ENCODE results near the gene SPINK13.

- RRBS, result no CpG with 5 or more reads among the region's 9 CpGs
These were observed 44.5 kb upstream of the DPYSL3 start for GRCh38 chr5:147554089-147555048.

DNA sequence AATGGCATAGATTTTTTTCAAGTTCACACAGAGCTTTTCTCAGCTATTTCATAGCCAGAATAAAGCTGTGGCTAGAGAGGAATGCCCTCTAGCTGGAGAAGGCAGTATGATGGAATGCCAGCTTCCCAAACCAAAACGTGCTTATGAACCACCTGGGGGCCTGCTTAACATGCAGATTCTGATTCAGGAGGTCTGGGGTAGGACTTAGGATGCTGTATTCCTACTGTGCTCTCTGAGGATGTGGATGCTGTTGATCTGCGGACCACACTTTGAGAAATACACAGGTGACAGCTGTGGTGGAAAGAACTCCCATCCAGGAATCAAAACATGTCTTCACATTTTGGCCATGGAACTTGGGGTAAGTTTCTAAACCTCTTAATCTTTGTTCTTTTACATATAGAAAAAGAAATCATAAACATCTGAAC lies 49.9 kb upstream of the DPYSL3 start:
- RRBS, result no CpG with 5 or more reads among the region's 2 CpGs

DNA sequence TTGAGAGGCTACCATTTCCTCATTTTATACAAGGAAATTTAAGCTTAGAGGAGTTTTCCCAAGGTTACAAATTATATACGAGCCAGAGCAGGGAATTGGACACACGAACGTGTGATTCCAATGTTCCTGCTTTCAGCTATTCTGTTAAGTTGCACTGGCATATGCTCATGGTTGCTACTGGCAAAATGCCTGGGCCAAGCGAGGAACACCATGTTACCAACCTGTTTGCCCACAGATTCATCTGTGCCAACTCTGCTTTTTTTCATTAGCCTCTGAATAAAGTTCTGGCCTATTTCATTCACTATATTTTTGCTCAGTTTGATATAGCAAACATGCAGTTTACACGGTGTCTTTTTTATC lies 5.1 kb upstream of the C5orf46 start:
- RRBS, result no CpG with 5 or more reads among the region's 5 CpGs

DNA sequence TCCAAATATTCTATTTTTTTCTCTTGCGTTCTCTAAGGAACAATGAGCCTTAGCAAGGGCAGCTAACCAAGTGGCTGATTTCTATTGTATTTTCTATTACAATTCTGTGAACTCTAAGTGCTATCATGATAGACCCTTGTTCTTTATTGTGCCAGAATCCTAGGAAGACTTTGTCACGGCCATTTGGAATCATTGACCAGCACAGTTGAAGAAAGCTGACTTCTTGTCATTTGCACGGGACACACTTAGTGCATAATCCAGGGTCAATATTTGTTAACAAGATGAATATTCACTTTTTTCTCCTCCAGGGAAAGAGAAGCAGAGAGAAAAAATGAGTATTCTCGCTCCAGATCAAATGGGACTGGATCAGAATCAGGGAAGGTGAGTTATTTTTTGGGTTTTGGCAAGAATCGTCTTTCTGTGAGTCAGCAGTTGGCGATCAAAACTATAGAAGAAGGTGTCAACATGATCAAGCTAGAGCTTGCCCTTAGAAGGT lies 49.6 kb upstream of the SPINK14 start:
- RRBS, result no CpG with 5 or more reads among the region's 6 CpGs

DNA sequence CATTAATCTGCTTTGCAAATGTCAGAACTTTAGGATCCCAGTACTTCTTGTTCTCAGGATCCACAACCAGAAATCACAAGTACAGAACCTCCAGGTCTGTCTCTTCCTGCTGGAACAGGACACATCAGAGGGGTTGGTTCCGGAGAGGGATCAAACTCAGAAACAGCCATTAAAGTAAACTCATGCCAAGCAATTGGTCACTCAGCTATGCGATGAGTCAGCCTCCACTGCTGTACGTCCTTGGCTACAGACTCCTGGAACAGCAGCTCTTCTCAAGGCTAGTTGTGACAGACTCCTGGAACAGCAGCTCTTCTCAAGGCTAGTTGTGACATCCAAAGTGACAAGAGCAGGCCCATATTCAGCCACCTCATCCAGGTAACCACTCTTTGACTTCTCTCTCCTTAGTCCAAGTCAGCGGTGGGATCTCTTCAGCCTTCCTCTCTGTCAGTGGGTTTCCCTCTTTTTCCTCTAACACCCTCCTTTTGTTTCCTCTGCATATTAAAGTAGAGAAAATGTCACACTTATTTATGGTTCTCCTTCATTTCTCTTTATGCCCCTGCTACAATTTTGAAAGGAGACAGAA lies at the start of gene SPINK13:
SPINK13 (plus strand) TSS at position 281 of the 583 bp plus-strand sequence.
- RRBS, result no CpG with 5 or more reads among the region's 4 CpGs

- RRBS, result no CpG with 5 or more reads among the region's 3 CpGs
These were observed 1.7 kb downstream of the FBXO38 start for GRCh38 chr5:148385212-148386134.

- RRBS, result no CpG with 5 or more reads among the region's 4 CpGs
These were observed 70.7 kb downstream of the FBXO38 start for GRCh38 chr5:148454481-148454858.

DNA sequence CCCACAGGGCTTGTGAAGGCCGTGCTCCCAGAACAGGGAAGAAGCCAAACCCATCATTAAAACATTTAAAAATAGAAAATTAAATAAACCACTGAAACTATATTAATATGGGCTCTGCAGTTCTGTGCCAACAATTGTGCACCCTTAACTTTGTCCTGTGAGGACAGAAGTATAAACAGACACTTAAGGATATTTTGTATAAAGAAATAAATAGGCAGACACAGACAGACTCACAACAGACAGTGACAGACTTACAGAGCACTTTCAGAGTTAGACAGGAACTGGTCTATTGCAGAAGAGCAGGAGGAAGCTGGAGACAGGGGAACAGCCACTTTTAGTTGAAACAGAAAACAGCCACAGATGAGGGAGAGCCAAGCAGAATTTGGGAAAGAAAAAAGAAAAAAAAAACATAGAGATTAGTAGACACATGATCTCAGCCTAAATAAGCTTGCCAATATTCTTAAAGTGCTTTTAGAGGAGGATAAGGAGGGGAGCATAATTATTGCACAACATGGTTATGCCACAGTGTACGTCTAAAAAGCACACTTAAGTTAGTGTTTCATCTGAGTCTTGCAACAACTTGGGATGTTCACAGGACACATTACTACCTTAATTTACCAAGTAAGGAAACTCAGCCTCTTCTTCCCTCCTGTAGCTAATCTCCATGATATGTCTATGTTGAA lies 82.0 kb downstream of the FBXO38 start:
- RRBS, result no CpG with 5 or more reads among the region's 2 CpGs

GRCh38 chr5:148831316-148832165 lies 5.1 kb downstream of the ADRB2 start:
- RRBS, result no CpG with 5 or more reads among the region's 6 CpGs

GRCh38 chr5:148848202-148848998 lies 22.0 kb downstream of the ADRB2 start:
- RRBS, result no CpG with 5 or more reads among the region's 5 CpGs

- RRBS, result no CpG with 5 or more reads among the region's 2 CpGs
These were observed 94.5 kb downstream of the ADRB2 start for GRCh38 chr5:148920887-148921273.

DNA sequence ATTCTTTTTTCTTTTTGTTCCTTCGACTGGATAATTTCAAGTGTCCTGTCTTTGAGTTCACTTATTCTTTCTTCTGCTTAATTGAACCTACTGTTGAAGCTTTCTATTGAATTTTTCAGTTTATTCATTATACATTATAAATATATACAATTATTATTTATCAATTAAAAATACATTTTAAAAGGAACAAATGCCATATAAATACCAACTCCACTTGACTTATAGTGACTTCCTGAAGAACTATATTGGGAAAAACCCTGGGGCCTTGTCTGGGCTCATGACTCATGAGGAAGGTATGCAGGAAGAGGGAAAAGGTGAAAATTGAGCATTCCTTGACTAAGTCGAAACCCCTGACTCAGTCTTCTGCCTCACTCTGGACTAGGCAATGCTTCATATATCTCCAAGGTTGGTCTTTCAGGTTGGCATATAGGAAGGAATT lies 78.6 kb downstream of the SH3TC2 start:
- RRBS, result no CpG with 5 or more reads among the region's 2 CpGs

- RRBS, result no CpG with 5 or more reads among the region's 9 CpGs
These were observed 7.0 kb upstream of the ABLIM3 start for GRCh38 chr5:149134098-149134831.

GRCh38 chr5:149138113-149138684 lies 3.1 kb upstream of the ABLIM3 start:
- RRBS, result no CpG with 5 or more reads among the region's 6 CpGs

- RRBS, result no CpG with 5 or more reads among the region's 4 CpGs
These were observed 9.0 kb downstream of the ABLIM3 start for GRCh38 chr5:149150341-149150680.

DNA sequence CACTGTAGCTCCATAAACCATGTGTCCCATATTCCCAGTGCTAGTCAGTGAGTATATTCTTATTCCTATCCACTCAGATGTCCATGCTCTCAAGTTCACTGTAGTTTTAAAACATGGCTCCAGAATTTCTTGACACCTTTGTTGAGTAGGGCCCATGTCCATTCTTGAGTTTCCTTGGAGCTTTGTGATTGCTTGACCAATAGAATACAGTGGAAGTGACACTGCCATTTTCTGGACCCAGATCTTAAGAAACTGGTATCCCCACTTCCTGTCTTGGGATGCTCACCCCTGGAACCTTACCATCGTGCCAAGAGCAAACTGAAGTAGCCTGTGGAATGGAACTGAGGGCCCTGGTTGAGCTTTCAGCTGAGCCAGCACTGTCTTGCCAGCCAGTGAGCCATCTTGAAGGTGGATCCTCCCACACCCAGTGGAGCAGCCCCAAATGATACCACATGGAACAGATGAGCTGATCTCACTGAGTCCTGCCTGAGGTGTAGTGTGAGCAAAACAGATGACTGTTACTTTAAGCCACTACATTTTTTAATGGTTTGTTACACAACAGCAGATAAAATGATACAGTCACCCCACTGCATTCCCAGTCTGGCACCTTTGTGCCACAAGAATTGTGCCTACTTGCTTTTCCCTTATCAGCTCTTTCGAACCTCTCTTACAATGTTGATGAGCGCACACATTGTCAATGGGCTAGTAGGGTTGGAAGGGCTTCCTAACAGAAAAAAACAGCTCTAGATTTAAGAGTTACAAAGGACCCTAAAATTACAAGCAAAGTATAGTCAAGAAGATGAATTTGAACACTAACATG lies 2.2 kb upstream of the PCYOX1L start:
- RRBS, result no CpG with 5 or more reads among the region's 3 CpGs

GRCh38 chr5:149387939-149388594 lies 9.0 kb upstream of the IL17B start:
- RRBS, result no CpG with 5 or more reads among the region's 3 CpGs

- RRBS, result no CpG with 5 or more reads among the region's 7 CpGs
These were observed 10.5 kb upstream of the IL17B start for GRCh38 chr5:149389359-149390131.

Data from foreskin fibroblast (primary cell).